ENCODE data around the gene DGKZ.

DNA sequence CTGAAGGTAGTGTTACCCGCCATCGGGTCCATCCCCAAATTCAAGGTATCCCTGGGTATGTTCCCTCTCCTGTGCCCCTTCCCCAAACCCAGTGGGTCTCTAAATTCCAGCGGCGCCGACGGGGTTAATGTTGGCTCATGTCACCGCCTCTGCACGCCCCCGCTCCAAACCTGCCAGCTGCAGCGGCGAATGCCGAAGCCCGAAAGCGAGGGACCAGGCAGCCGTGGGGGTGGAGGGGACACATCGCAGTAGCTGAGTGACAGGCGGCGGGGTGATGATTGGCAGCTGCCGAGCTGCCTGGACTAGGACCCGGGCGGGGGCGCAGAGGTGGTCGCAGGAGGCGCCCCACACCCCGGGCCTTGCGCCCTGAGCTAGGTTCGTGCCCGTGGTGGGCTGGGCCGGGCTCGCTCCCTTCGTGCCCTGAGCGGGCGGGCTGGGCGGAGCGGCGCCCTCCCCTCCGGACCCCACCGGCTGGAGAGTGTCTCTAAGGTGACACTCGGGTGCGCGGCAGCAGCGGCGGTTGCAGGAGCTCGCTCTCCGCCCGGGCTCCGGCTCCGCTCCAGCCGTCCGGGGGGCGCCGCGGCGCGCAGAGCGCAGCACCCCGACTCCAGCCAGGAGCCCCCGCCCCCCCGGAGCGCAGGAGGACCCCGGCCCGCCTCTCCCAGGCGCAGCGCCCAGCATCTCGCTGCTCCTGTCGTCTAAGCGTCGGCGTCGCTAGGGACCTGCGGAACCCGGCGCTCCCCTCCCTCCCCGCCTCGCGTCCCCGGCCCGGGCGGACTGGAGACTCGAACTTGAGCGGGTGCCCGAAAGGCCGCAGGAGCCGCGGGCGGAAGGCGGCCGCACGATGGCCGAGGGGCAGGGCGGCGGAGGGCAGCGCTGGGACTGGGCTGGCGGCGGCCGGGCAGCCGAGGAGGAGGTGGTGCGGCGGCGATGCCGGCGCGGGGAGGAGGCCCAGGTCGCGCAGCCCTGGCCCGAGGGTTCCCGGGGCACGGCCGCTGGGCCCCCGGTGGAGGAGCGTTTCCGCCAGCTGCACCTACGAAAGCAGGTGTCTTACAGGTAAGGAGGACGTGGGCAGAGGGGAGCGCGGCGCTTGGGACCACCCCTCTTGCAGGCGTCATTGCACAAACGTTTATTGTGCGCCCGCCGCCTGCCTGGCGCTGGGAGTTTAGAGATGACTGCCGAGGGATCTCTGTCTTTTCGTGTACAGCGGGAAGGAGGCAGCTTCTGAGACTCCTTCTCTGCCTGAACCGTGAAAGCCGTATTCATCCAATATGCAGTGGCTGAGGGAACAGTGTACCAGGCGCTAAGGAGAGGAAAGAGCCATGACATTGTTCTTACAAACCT, 14.4 kb upstream of the DGKZ start:
- PRO-cap, 2 experiments, result peak in 2 of 2 experiments; most common plus-strand start position 1,160 of the sequence (in 2); most common minus-strand start position 1,022 of the sequence (in 1)

GRCh38 chr11:46347124-46348066, at the start of gene DGKZ:
Gene DGKZ, plus strand, starts transcription at chr11:46347463.
- PRO-cap, 2 experiments, result peak in 2 of 2 experiments; most common plus-strand start chr11:46347559 (in 2); most common minus-strand start chr11:46347218 (in 1)

- PRO-cap, 2 experiments, result no peak in any of the 2 experiments
These were observed 2.0 kb downstream of the MDK start for GRCh38 chr11:46383481-46383942.

GRCh38 chr11:46389424-46389840, 2.1 kb downstream of the CHRM4 start:
- PRO-cap, 2 experiments, result no peak in any of the 2 experiments

DNA sequence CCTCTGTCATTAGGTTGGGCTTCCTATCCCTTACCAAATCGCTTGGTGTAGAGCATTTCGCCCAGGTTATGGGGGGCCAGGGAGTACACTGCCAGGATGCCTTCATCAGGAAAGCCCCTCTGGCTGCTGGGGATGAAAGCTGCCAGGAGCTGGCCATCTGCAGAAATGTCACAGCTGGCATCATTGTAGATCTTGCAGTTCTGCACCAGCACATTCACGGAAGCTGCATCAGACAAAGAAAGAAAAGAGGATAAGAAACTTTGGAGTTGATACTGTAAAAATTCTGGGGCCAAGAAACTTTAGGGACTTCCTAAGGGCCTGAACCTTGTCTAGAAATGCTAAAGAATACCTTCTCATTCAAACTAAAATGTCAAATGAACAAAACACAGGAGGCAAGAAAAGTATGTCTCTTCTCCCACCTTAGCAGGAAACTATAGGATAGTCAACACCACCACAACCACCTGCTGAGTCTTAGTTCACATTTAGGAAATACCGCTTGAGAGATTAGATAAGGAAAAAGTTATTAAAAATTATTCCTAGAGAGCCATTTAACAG, 43.3 kb upstream of the CHRM4 start:
- PRO-cap, 2 experiments, result no peak in any of the 2 experiments

- PRO-cap, 2 experiments, result no peak in any of the 2 experiments
These were observed 13.4 kb downstream of the AMBRA1 start for GRCh38 chr11:46580110-46581070.

DNA sequence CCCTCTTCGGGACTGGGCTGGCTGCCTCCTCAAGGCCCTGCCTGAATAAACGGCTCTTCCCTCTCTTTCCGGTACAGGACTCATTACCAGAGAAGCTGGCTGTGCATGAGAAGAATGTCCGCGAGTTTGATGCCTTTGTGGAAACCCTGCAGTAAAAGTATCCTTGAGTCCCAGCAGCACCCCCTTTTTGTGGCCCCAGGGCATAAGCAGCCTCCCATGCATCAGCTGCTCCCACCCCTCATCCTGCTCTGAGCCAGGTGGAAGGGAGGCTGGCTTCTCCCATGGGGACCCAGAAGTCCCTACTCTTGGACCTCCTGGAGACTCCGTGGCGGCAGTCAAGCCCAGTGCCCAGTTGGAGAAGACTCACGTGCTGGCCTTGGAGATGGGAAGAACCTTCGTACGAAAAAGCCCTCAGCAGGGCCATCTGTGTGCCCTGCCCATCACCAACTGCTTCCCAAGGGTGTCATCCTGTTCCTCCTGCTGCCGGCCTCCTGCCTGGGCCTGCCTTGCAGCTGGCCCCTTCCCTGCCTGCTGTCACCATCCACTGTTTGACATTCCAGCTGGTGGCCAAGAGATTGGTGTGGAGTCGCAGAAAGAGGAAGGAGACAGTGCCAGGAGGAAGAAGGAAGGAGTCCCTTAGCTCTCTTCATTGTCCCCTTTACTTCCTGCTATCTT, 28.1 kb downstream of the ARHGAP1 start:
- PRO-cap, 2 experiments, result no peak in any of the 2 experiments

- PRO-cap, 2 experiments, result no peak in any of the 2 experiments
These were observed 24.9 kb downstream of the F2 start for GRCh38 chr11:46743402-46744728.

DNA sequence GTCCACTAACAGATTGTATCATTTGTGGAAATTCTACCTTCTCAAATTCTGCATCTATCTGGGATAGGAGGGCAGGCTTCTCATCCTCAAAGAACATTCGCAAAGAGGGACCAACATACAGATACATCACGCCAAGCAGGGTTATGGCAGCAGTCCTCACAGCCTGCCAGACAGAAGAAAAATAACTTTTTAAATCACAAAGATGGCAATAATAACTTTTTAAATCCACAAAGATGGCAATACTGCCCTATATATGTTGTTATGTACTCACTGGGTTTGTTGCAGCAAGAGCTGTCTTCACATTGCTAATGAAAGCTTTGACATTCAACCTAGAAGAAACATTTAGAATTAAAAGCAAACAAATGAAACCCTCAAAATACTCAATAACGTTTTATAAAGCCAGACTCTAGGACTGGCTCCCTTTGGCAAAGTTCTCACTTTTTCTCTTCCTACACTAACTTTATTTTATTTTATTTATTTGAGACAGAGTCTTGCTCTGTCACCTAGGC, 61.2 kb downstream of the F2 start:
- PRO-cap, 2 experiments, result no peak in any of the 2 experiments

DNA sequence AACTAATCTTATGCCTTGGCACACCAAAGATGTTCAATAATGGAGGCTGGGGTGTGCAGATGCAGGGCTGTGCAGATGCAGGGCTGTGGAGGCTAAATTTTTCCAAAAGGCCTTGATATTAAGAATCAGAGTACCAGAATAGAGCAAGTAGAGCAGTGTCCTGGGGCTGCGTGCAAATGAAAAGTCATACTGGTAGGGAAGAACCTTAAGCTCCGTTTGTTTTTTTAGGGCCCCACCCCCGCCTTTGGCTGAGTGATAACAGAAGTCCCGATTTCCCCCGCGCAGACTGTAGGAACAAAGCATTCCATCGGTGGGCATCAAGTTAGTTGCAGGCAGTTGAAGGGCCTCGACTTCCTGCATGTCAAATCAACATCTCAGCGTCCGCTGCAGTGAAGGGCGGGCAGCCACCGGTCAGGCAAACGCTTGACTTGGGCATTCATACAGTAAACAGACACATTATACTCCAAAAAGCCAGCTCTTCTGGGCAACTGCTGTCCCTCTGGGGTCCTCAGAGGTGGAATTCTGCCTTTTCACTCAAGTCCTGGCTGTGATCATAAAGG, 11.8 kb downstream of the LRP4 start:
- PRO-cap, 2 experiments, result no peak in any of the 2 experiments

DNA sequence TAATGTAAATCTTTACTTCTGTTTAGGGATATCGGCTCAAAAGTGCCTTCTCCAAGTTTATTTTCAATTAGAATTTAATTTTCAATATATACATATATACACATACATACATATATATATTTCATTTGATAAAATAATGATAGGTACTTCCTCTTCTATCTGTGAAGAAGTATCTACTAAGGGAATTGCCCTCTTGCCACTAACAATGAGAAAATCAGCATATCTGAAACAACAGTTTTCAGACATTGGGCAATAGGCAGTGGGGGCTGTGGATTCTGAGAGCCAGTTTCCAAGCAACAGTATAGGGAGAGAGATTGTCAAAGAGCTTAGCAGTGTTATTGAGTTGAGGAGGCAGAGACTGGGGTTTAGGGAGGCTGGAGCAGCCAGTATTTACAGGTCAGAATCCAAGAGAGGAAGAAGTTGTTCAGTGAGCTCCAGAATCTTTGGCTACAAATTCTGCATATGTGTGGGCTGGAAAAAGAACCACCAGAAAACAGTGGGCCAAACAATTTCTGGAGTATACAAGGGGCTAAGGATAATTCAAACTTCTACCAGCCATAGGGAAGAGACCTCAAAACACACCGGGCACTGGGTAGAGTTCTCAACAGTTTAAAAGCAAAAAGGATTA, 119.3 kb downstream of the ARFGAP2 start:
- PRO-cap, 2 experiments, result no peak in any of the 2 experiments

DNA sequence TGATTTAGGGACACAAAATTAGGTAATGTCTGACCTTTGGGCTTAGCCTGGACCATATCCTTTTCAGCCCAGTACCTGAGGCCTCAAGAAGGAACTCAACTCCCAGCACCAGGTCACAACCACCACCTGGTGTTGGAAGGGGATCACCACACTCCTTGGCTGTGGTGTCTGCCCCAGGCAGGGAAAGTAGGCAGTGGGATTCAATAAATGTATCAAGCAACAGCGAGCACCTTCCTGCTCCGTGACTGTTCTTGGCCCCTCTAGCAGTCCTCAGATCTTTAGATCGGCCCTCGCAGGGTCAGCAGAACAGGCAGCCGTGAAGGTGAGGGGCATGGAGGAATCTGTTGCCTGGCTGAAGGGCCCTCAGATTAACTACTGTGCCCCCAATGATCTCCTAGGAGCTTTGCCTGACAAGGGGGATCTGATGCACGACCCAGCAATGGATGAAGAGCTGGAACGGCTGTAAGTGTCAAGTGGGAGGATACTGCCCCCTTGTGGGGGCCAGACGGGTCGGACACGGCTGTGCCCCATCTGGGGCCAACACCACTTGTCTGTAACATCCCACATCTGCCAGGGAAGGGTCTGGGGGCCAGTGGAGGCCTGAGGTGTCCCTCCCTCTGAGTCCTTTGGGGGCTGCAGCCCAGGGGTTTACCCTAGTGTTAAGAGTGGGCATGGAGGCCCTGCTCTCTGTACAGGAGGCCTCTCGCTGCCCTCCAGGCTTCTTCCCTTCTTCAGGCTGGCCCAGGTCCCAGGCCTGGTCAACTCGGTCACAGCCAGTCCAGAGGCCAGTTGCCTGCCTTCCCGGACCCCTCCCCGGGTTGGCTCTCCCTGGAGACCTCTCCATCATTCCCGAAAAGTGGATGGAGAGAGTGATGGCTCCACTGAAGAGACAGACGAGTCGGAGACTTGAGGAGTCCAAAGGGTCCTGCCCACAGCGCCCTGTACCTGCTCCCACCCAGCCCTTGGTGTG, 15.7 kb downstream of the ARFGAP2 start:
- PRO-cap, 2 experiments, result no peak in any of the 2 experiments

GRCh38 chr11:47178987-47179477, 2.4 kb upstream of the ARFGAP2 start:
- PRO-cap, 2 experiments, result no peak in any of the 2 experiments

DNA sequence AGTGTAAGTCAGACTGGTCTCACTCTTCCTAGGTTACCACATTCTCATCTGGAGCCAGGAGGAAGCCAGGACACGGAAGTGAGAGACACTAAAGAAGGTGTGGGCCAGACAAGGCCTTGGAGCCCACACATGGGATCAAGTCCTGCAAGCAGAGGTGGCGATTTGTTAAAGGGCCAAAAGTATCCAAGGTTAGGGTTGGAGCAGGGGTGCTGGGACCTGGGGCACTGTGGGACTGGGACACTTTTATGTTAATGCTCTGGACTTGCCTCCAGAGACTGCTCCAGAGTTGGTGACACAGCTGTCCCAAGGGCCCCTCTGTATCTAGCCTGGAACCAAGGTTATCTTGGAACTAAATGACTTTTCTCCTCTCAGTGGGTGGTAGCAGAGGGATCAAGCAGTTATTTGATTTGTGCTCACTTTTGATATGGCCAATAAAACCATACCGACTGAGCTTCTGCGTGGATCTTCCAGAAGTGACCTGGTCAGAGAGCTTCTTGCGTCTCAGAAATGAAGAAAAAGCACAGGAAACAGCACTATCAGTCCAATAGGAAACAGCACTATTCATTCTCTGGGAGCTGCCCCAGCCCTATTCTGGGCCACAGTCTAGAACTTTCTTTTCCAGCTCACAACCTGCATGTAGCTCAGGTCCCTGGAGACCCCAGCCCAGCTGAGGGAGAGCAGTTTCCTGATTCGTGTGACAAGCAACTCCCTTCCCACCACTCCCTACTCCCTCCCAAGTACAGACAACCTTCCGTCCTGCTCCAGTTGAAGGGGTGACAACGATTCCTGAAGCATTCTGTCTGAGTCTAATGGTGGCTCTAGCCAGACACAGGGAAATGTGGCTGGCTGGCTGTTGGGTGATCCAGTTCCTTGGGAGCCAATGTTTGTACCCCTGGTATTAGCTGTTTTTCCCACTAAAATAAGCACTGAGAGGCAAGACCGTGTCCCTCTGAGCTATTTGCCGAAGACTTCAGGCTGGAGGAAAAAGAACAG, 9.6 kb downstream of the ACP2 start:
- PRO-cap, 2 experiments, result no peak in any of the 2 experiments

DNA sequence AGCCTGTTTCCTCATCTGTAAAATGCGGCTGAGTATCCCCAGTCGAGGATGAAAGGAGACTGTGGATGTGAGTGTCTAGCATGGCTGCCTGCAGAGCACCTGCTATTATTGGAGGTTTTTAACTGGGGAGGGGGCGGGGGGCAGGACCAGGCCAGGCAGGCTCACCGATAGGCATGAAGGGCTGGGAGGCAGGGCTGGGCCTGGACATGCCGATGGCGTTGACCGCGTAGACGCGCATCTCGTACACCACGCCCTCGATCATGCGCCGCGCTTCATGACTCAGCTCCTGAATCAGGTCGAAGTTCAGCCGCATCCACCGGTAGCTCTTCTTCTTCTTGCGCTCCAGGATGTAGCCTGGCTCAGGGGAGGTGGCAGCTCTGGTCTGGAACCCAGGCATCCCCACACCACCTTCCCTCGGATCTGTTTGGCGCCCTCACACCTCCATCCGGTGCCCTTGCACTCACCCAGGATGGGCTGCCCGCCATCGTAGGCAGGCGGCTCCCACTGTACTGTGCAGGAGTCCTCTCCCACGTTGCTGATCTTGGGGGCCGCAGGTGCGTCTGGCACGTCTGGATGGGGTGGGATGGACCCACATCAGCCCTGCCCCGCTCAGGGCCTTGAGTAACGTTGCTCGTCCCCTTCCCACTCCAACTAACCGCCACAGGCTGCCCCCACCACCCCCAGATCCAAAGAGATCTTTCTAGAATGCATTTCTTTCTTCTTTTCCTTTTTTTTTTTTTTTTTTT, 15.1 kb downstream of the MYBPC3 start:
- PRO-cap, 2 experiments, result no peak in any of the 2 experiments

DNA sequence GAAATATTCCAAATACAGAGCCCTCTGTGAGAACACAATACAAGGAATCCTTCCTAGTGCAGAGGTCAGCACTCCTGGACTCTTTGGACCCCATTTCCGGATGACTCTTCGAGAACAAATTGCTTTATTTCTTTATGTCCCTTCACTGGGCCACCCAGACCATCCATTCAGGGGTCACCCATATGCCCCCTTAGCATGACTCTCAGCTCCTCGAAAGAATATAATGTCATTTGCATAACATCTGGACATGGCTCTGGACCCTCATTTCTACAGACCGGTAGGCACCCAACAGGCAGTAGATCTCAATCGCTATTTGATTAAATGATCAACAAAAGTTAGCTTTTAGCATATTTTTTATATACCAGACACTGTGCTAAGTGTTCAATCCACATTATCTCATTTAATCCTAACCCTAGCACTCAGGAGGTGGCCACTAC, 12.6 kb upstream of the MYBPC3 start:
- PRO-cap, 2 experiments, result no peak in any of the 2 experiments

DNA sequence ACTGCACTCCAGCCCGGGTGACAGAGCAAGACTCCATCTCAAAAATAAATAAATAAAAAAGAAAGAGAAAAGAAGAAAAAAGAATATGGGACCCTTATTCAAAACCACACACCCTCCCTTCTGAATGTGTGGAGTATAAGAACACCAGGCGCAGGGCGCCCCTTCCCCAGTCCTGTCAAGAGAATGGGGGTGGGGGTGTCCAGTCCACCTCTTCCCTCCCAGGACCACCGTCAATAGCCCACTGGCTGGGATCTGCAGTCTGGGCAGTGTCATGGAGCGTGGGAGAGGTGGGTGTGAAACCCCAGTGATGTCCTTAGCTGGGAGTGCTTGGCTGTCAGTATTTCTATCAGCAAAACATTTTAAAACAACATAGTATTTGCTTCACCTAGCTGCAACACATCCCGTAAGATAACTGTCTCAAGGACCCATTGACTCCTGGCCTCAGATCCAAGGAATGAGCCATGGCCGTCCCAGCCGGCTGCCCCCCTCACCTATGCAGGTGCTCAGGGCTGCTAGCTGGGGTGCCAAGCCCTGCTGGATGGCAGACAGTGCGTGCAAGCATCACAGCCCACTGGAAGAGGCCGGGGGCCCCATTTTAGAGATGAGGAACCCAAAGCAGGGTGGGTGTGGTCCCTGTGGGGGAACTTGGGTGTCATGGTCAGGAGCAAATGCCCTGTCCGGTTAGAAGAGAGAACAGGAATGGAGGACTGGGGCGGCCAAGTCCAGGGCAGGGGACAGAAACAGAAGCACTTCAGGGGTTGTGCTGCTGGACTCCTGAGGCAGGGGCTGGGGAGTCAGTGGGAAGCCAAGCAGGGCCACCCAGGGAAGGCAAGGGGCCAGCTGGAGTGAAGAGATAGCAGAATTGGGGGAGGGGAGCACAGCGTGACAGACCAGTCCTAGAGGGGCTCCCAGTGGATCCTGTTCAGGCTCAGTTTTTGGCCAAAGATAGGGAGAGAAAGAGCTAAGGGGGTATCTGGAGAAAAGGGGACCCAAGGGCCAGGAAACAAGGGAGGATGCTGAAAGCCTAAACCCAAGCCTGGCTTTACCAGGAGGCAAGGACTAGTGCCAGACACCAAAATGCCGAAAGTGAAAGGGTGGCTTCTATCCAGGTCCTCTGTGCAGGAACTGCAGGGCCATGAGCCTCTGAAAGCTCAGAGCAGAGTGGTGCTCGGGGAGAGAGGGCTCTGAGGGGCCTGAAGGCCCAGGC, 8.4 kb downstream of the PSMC3 start:
- PRO-cap, 2 experiments, result no peak in any of the 2 experiments

DNA sequence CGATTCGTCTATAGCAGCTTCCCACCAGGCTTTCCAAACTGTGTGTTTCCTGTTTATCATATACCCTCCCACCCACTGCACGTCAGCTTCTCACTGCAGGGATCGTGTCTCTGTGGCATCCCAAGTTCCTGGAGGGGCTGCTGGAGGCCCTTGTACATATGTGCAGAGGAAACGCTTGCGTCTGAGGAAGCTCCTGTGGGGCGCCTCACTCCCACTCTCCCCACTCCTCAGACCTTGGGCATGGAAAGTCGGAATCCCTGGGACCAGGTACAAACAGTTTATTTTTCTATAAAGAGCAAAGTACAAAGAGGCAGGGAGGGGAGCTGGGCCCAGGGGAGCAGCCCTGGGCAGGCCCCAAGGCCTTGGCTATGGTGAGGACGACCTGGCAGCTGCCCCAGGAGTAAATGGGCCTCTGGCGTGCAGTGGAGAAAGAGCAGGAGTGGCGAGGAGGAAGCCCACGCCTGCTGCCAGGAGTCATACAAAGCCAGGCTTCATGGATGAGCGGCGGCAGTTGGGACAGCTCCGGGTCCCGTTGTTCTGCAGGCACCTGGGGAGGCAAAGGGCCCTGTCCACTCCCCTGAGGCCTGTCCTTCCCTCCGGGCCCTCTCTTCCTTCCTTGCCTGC, 11.3 kb downstream of the RAPSN start:
- PRO-cap, 2 experiments, result no peak in any of the 2 experiments

DNA sequence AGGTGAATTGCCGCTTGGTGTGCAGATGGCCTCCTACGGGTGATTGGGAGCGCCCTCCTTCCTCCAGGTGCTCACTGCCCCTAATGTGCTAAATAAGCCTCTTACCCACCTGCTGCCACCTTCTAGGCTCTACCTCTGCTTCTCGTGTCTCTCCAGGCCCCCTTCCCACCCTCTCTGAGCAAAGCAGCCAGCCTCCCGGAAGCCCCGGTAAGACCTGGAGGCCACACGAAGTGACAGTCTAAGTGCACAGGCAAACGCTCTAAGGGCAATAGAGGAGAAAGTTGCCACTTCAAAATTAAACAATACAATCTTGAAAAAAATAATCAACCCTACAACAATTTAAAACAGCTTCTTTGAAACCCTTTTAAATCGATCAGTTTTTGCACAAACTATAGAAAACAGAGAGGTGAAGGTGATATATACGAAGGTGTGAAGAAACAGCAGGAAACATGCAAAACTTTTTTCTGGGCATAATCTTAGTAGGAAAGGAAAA, 18.7 kb upstream of the RAPSN start:
- PRO-cap, 2 experiments, result no peak in any of the 2 experiments

DNA sequence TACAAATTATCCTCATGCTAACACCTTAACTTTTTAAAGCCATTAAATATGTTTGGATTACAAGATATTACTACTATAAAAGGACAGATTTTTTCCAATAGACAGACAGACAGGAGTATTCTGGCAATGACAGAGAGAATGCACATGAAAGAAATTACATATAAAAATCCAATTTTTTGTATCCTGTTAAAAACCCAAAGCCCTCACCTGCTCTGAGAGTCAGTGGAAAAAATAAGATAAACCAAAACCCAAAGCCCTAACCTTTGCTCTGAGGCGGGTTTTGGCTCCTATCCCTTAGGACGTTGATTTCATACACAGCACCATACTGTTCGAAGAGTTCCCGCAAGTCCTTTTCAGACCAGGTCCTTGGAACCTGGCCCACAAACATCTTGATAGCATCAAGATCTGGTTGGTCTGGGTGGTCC, 39.7 kb upstream of the RAPSN start:
- PRO-cap, 2 experiments, result no peak in any of the 2 experiments

Measured in helper T cell (primary cell).